ENCODE measurements around a stretch of chr9.

GRCh38 chr9:68738352-68738648 is 33.3 kb downstream of the PIP5K1B start:
- PRO-cap, 4 experiments: no peak in any of the 4 experiments
- RAMPAGE, long total RNA, 2 experiments: no peak in any of the 2 experiments

DNA sequence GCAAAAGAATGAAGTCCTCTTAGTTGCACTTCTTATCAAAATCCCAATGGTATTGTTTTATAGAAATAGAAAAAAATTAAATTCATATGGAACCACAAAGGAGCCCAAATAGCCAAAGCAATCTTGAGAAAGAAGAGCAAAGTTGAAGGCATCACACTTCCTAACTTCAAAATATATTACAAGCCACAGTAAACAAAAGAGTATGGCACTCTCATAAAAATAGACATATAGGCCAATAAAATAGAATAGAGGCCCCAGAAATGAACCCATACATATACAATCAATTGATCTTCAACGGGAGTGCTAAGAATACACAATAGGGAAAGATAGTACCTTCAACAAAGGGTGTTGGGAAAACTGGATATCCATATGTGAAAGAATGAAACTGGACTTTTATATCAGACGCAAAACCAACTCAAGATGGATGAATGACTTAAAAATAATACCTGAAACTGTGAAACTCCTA is 19.5 kb downstream of the PABIR1 start:
- PRO-cap, 4 experiments: no peak in any of the 4 experiments
- RAMPAGE, long total RNA, 2 experiments: no peak in any of the 2 experiments

- PRO-cap, 4 experiments: no peak in any of the 4 experiments
- RAMPAGE, long total RNA, 2 experiments: no peak in any of the 2 experiments
Observed at GRCh38 chr9:68845057-68845627, 65.3 kb downstream of the PABIR1 start.

- PRO-cap, 4 experiments: no peak in any of the 4 experiments
- RAMPAGE, long total RNA, 2 experiments: no peak in any of the 2 experiments
Observed at GRCh38 chr9:68895767-68896669, 116.2 kb downstream of the PABIR1 start.

GRCh38 chr9:68917478-68918092 is 96.3 kb downstream of the PRKACG start:
- PRO-cap, 4 experiments: no peak in any of the 4 experiments
- RAMPAGE, long total RNA, 2 experiments: no peak in any of the 2 experiments

GRCh38 chr9:69120395-69120923 is 53.6 kb upstream of the TJP2 start:
- PRO-cap, 4 experiments: peak in 3 of 4 experiments; most common plus-strand start chr9:69120838 (in 2); most common minus-strand start chr9:69120736 (in 2)
- RAMPAGE, long total RNA, 2 experiments: no peak in any of the 2 experiments

- PRO-cap, 4 experiments: no peak in any of the 4 experiments
- RAMPAGE, long total RNA, 2 experiments: no peak in any of the 2 experiments
Observed at GRCh38 chr9:69130159-69130684, 43.9 kb upstream of the TJP2 start.

- PRO-cap, 4 experiments: no peak in any of the 4 experiments
- RAMPAGE, long total RNA, 2 experiments: no peak in any of the 2 experiments
Observed at GRCh38 chr9:69207338-69207914, 33.3 kb downstream of the TJP2 start.

GRCh38 chr9:69211499-69212533 is 37.7 kb downstream of the TJP2 start:
- PRO-cap, 4 experiments: no peak in any of the 4 experiments
- RAMPAGE, long total RNA, 2 experiments: no peak in any of the 2 experiments

GRCh38 chr9:69236794-69237291 is 62.8 kb downstream of the TJP2 start:
- PRO-cap, 4 experiments: no peak in any of the 4 experiments
- RAMPAGE, long total RNA, 2 experiments: no peak in any of the 2 experiments

- PRO-cap, 4 experiments: no peak in any of the 4 experiments
- RAMPAGE, long total RNA, 2 experiments: no peak in any of the 2 experiments
Observed at GRCh38 chr9:69246639-69247189, 72.6 kb downstream of the TJP2 start.

- PRO-cap, 4 experiments: no peak in any of the 4 experiments
- RAMPAGE, long total RNA, 2 experiments: no peak in any of the 2 experiments
Observed at GRCh38 chr9:69256852-69257530, 68.0 kb upstream of the ENTREP1 start.

- PRO-cap, 4 experiments: peak in 1 of 4 experiments; most common plus-strand start chr9:69461399 (in 1)
- RAMPAGE, long total RNA, 2 experiments: no peak in any of the 2 experiments
Observed at GRCh38 chr9:69461119-69461652, 136.2 kb downstream of the ENTREP1 start.

DNA sequence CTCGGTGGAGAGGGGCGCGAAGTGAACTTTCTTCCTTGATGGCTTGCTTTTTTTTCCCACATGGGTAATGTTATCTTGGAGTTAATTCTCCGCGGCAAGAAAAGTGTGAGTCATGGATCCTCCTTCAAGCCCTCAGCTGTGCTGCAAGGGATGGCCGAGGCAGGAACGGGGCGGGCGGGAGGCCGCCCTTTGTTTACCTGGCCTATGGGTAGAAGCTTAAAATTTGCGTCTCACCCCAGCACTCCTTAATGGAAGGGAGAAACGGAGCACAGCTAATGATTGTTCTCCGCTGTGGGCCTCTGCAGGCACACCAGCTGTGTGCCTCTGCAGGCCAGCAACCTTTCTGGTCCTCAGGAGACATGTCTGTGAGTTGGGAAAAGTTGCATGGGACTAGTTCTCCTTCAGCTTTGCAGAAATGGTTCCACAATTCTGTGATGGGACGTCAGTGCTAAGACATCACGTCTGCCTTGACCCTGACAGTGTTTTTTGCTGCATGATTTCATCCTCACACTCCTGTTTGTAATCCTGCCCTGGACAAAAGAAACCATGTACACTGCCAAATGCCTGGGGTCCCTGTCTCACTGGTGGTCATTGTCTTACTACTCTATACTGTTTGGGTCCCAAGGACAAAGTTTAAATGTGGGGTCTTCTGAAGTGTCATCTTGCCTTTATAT is 1.2 kb downstream of the MAMDC2 start:
- PRO-cap, 4 experiments: no peak in any of the 4 experiments
- RAMPAGE, long total RNA, 2 experiments: no peak in any of the 2 experiments

GRCh38 chr9:70216974-70217385 is 41.8 kb upstream of the SMC5 start:
- PRO-cap, 4 experiments: no peak in any of the 4 experiments
- RAMPAGE, long total RNA, 2 experiments: no peak in any of the 2 experiments

- PRO-cap, 4 experiments: peak in 3 of 4 experiments; most common plus-strand start chr9:70229244 (in 3)
- RAMPAGE, long total RNA, 2 experiments: no peak in any of the 2 experiments
Observed at GRCh38 chr9:70228804-70229662, 29.7 kb upstream of the SMC5 start.

GRCh38 chr9:70259956-70260425 is 1.2 kb downstream of the SMC5 start:
- PRO-cap, 4 experiments: no peak in any of the 4 experiments
- RAMPAGE, long total RNA, 2 experiments: no peak in any of the 2 experiments

DNA sequence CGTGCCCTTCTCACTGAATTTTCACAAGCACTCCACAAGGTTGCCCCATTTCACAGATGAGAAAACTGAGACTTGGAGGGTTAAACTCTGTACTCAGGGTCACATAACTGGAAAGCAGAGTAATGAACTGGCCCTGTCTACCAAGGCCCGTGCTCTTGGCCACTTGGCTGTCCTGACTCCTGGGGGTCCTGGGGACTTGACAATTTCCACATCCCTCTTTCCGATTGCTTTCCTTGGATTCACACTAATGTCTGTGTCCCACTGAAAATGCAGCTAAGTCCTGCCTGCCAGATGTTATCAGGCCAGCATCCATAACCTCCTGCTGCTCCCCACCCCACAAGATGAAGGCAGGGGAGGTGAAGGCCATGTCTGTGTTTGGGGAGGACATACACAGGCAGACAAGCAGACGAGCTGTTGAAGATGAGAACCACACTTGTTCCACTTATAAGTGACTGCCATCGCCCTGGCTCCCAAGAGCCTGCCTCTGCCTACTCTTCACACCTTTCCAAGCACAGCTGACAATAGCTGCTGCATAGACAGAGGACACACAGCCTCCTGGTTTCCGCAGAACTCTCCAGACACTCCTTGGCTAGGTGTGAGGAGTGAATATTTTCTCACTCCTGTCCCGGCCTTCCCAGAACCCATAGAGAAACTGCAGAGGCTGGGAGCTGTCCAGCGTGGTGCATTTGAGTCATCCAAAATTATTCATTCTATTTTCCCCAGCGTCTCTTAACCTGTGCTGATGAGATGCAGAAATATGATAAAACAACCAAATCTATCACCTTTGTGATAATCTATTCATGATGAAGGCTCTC is 24.9 kb downstream of the KLF9 start:
- PRO-cap, 4 experiments: no peak in any of the 4 experiments
- RAMPAGE, long total RNA, 2 experiments: no peak in any of the 2 experiments

- PRO-cap, 4 experiments: peak in 1 of 4 experiments; most common minus-strand start chr9:70421816 (in 1)
- RAMPAGE, long total RNA, 2 experiments: no peak in any of the 2 experiments
Observed at GRCh38 chr9:70421480-70422246, 7.2 kb upstream of the KLF9 start.

DNA sequence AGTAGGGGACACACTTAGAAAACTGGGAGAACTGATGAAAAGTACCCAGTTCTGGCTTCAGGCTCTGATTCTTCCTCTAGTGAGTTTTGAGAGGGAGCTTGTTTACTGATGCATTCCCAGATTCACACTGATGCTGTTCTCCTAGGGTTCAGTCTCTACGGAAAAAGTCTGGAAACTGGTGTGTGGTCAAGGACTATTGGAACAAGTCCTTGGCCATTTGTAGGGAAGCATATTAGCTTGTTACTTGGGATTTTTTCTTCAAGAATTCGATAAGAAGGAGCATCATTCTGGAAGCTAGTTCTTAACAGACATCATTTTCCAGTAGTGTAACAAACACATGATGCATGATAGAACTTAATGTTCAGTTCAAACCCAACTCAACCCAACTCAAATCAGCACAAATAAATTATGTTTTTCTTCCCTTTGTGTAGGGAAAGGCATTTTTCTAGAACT is 183.0 kb upstream of the KLF9 start:
- PRO-cap, 4 experiments: peak in 1 of 4 experiments; most common minus-strand start position 129 of the sequence (in 1)
- RAMPAGE, long total RNA, 2 experiments: no peak in any of the 2 experiments

All from right lobe of liver (tissue), 4 donors.